Retinal pigment epithelial cell (primary cell): ENCODE measurements around the genes FAM168B and POTEE.

DNA sequence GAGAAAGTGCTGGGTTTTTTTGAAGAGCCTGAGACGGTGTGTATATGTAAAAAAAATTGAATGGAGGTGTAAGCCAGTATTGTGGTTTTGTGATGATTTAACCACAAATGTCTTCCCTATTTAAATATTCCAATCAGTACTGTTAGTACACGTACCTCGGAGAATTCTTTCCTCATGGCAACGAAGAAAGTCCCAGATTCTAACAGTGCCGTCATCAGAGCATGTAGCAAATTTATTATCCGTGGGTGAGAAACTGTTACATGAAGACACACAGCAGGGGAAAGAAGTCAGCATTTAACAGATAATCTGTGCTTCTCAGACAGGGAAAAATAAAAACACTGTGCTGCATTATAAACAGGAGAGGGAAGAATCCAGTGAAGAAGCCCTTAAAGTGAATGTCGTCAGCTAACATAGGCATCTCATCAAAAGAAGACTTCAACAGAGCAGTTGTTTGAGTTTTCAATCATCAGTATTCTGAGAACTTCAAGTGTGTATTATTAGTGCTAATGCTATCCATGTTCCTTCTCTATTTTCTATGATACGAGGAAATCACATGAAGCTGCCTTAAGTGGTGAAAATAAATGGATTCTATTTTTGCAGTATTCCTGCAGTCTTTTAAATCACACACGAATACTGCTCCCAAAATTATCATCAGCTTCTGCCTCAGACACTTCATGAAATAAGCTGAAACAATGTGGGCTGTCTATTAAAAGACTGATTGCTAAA is 47.9 kb downstream of the WDR33 start:
- RRBS, result no CpG with 5 or more reads among the region's 9 CpGs

DNA sequence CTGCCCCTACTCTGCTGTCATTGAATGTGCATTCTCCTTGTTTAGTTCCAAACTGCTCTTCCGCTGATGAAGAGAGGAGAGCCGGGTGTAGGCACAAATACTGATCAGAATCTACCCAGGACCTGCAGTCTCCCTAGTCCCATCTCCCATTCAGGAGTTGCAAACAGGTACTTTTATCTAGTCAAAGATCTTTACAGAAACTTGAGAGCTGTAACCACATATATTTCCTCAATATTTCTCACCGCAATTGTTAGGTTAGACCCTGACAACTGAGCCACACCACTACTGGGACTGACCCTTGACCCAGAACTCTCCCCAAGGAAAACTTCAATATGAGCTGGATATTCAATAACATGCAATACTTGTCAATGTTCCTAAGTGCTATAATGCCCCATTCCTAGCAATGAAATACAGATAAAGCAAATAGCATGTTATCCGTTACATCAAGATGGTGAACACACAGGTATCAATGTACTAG is 14.9 kb downstream of the POLR2D start:
- RRBS, result no CpG with 5 or more reads among the region's 4 CpGs

GRCh38 chr2:127847606-127848396 is 10.2 kb downstream of the POLR2D start:
- RRBS, result no CpG with 5 or more reads among the region's 10 CpGs

GRCh38 chr2:128639255-128639704 is 320.6 kb upstream of the HS6ST1 start:
- RRBS, result no CpG with 5 or more reads among the region's 6 CpGs

- RRBS, result no CpG with 5 or more reads among the region's 11 CpGs
These were observed 751.3 kb upstream of the HS6ST1 start for GRCh38 chr2:129069862-129070543.

DNA sequence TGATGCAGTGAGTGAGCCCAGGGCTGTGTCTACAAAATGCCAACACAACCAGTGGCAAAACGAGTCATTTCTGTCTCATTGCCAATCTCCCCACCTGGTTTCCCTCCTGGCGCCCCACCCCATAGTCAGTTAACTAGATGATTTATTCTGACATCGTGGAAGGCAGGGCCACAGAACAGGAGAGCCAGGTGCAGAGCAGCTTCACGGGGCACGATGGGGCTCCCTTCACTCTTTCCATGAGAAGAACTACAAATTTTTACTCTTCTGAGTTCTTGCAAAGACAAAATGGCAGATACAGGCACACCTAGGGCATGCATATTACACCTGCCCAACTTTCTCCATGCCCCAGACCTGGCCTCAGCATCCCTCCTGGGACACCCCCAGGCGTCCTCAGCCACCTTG is 541.5 kb upstream of the RAB6C start:
- RRBS, result no CpG with 5 or more reads among the region's 6 CpGs

GRCh38 chr2:129607101-129607488 is 372.4 kb upstream of the RAB6C start:
- RRBS, result no CpG with 5 or more reads among the region's 5 CpGs

GRCh38 chr2:129686849-129687122 is 292.7 kb upstream of the RAB6C start:
- RRBS, result no CpG with 5 or more reads among the region's 14 CpGs

GRCh38 chr2:129827222-129828143 is 152.0 kb upstream of the RAB6C start:
- RRBS, result 24% methylated on average over 7 of the region's 30 CpGs

DNA sequence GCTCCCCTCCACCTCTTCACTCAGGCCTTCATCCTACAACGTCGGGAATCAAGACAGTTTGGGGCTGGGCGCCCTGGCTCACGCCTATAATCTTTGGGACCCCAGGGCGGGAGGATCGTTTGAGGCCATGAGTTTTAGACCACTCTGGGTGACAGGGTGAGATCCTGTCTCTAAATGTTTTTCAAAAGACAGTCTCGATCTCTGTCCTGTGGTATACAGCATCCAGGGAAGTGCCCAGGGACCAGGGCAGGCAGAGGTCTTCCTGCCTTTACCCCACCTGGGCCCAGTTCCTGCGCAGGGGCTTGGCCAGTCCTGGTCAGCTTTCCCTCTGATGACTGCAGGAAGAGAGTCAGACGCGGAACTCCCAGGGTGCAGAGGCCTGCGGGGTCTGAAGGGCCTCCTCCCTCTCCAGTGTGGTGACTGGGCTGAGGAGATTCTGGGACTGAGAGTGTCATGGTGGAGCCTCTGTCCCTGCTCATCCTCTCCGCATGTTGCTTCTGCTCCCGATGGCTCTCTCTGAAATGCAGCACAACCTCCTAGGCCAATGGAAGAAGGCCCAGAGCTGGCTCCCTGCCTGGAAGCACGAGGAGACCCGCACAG is 1.1 kb downstream of the MZT2B start:
- RRBS, result no CpG with 5 or more reads among the region's 15 CpGs

- RRBS, result no CpG with 5 or more reads among the region's 5 CpGs
These were observed 29.4 kb downstream of the PTPN18 start for GRCh38 chr2:130385196-130385735.

GRCh38 chr2:130388383-130388960 is 32.6 kb downstream of the PTPN18 start:
- RRBS, result no CpG with 5 or more reads among the region's 8 CpGs

DNA sequence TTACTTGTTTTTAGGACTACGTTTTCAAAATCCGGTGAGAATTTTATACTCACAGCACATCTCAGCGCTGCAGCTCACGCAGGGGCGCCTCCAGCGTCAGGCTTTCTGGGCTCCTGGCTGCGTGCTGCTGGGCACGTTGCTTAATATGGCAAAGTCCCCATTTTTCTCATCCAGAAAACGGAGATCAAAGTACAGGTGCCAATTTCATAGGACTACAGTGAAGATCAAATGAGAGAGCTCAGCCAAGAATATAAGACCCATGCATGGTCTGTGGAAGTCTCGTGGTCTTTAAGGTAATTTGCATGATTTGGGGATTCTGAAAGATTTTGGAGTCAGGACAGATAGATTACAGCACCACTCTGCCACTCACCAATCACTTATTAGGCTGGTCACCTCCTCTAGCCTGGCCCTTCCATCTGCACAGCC is 36.2 kb downstream of the PTPN18 start:
- RRBS, result no CpG with 5 or more reads among the region's 10 CpGs

GRCh38 chr2:131093301-131094098 is at the start of gene FAM168B:
Gene FAM168B (minus strand): TSS chr2:131093460.
- RRBS, result under 1% methylated on average over 43 of the region's 86 CpGs

- RRBS, result no CpG with 5 or more reads among the region's 49 CpGs
These were observed at the start of gene POTEE for GRCh38 chr2:131208841-131210021. Gene POTEE (plus strand): TSS chr2:131209536.

GRCh38 chr2:131235618-131236568 is 26.6 kb downstream of the POTEE start:
- RRBS, result no CpG with 5 or more reads among the region's 10 CpGs

DNA sequence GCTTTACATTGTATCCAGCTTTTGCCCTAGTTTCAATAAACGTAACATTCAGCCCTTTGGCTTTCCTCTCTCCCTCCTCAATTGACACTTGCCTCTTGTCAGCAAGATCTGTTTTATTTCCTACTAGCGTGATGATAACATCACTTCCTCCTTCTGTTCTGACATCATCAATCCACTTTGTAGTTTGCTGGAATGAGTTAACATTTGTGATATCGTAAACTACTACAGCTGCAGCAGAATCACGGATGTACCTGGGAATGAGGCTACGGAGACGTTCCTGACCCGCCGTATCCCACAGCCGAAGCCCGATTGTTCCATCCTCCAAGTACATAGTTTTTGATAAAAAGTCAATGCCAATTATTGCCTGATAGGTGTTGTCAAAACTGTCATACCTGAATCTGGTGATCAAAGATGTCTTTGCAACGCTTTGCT is 724 bp downstream of the RAB6D start:
- RRBS, result no CpG with 5 or more reads among the region's 11 CpGs

- RRBS, result no CpG with 5 or more reads among the region's 14 CpGs
These were observed 5.7 kb downstream of the MZT2A start for GRCh38 chr2:131486420-131487068.

- RRBS, result no CpG with 5 or more reads among the region's 8 CpGs
These were observed 873 bp downstream of the MZT2A start for GRCh38 chr2:131491422-131491625.

- RRBS, result no CpG with 5 or more reads among the region's 21 CpGs
These were observed 635 bp downstream of the MZT2A start for GRCh38 chr2:131491626-131491898.